ENCODE results near the gene SLC17A4.

DNA sequence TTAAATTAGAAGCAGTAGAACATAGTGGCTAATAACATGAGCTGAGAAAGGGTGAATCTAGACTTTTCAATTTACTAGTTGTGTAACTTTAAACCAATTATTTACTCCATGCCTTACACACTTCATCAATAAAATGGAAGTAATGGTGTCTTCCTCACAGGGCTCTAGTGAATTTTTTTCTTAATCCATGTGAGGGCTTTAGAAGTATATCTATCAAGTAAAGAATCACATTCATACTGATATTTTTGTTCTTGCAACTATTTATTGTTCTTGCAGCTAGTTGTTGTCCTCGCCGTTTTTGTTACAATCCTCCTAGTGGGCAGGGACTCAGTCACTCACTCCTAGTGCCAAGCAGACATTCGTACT is 30.4 kb downstream of the NRSN1 start:
- PRO-cap = no peak
- RAMPAGE, long total RNA = no peak

DNA sequence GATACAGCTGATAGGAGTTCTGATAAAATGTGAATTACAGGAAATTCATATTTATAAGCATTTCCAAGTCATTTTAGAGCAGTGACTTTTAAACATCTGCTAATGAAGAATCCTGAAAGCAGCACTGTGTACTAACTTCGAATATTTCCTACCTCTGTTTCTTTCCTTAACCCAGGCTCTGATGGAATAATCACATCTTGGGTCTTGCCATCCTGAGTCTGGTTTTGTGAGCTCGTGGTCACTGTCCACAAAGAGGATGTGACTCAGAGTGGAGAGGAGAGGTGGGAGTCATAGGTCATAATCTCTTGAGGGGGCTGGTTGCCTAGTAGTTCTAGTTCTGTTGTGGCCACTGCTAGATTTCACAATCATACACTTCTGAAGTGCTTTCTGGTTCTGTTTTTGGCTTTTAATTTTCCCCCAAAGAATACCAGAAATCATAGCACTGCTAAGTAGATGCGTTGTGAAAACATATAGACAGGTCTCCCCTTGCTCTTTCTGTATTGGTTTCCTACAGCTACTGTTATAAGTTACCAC is 102.6 kb downstream of the NRSN1 start:
- PRO-cap = no peak
- RAMPAGE, long total RNA = no peak

- PRO-cap = no peak
- RAMPAGE, long total RNA = no peak
These were observed 2.4 kb upstream of the MRS2 start for GRCh38 chr6:24399938-24401140.

- PRO-cap = no peak
- RAMPAGE, long total RNA = no peak
These were observed 1.2 kb upstream of the MRS2 start for GRCh38 chr6:24401461-24402043.

- PRO-cap = no peak
- RAMPAGE, long total RNA = no peak
These were observed 9.9 kb downstream of the ALDH5A1 start for GRCh38 chr6:24504695-24505050.

DNA sequence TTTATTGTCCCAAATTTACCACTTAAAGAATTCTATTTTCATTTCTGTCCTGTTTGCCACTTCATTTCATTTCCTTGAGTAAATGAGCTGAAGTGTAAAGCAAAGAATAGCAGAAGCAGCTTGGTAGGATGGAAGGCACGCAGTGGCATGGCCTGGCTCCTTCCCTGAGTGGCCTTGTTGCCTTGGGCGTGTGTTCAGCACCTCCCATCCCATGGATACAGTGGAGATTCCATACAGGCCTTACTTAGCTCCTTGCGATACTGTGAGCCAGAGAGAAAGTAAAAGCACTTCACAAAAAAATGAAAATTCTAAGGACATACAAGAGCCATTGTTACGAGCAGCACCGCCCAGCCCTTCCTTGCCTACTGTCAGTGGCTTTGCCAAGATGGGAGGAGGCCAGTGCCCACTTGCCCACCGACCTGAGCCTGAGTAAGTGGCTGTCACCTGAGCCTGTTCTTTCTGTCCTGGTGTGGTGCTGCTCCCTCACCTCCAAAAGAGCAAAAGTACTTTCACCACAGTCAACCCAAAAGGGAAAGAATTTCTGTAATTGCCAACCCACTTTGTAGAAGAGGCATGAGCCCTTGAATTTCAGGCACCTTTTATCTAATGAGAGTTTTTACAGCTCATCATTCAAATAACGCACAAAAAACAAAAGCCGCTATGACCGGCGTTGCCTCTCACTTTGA is 39.7 kb downstream of the ALDH5A1 start:
- PRO-cap = no peak
- RAMPAGE, long total RNA = no peak

- PRO-cap = no peak
- RAMPAGE, long total RNA = no peak
These were observed 437 bp downstream of the C6orf62 start for GRCh38 chr6:24718545-24718888.

GRCh38 chr6:24902988-24903305 is 32.8 kb downstream of the RIPOR2 start:
- PRO-cap = no peak
- RAMPAGE, long total RNA = no peak

- PRO-cap = no peak
- RAMPAGE, long total RNA = no peak
These were observed 24.3 kb downstream of the RIPOR2 start for GRCh38 chr6:24911491-24911784.

DNA sequence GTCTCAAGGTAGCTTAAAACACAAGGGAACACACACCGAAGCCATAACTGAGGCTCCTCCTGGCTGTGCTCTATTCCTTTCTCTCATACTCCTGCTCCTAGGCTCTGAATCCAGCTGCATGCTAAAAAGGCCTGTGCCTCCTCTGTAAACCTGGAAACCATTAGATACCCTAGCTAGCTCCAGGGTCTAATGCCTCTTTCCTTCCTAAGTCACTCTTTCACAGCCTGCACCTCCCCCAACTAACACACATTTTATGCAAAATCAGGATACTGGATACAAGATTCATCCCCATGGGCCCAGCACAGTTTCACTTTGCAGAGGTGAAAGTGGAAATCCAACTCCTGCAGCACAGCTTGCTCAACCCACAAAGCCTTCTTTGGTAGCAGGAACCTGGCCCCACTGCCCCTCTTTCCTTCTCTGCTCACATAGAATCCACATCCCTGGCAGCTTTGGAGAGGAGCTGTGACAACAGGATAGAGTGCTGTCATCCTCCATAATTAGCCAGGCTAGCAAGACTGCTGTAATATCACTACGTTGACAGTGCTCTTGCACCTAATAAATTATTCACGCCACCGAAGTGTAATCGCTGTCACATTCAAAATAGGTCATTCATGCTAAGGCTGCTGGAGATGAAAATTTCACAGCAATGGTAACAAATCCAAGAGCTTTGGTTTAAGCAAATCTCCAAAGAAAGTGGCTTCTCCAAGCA is 16.9 kb downstream of the RIPOR2 start:
- PRO-cap = no peak
- RAMPAGE, long total RNA = no peak

DNA sequence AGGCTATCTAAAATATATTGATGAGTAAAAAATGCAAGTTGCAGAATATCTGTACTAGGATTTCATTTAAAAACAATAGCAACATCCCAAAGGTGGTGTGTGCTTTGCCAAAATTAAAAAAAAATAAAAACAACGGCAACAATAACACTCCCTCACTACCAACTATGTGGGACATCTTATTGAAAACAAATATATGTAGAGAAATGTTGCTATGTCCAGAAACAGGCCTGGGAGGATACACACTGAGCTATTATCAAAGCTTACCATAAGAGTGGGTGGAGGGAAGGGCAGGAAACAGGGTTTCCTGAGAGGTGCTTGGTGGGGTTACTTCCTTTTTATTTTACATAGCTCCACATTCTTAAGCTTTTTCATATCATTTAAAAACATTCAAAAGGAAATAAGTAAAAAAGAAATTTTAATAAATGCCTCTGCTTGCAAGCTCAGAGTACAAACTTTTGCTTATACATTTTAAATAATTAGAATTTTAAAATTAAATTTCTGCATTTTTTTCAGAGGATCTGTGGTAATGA is 150.0 kb upstream of the RIPOR2 start:
- PRO-cap = no peak
- RAMPAGE, long total RNA = no peak

DNA sequence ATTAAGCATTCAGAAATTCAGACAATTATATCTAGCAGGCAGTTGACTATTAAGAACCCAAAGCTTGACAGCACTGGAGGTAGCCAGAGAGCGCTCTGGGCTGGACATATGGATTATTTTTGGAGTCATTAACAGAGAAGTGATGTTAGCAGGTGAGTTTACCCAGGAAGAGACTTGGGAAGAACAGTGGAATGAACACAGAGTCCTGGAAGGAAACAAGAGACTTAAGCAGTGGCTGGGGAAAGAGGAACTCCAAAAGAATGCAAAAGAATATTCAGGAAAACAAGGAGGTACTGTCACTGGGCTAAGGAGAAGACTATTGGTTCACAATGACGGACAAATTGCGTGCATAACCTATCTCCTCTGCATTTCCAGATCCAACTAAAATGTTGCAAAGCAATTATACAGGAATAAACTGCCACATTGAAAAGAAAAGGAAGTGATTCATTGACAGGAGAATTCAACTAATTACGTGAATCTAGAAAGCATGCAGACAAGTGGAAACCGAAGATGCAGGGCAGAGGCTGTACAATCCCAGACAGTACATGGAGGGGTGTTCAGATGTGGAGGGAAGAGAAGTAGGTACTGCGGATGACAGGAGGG is 152.6 kb upstream of the RIPOR2 start:
- PRO-cap = no peak
- RAMPAGE, long total RNA = no peak

DNA sequence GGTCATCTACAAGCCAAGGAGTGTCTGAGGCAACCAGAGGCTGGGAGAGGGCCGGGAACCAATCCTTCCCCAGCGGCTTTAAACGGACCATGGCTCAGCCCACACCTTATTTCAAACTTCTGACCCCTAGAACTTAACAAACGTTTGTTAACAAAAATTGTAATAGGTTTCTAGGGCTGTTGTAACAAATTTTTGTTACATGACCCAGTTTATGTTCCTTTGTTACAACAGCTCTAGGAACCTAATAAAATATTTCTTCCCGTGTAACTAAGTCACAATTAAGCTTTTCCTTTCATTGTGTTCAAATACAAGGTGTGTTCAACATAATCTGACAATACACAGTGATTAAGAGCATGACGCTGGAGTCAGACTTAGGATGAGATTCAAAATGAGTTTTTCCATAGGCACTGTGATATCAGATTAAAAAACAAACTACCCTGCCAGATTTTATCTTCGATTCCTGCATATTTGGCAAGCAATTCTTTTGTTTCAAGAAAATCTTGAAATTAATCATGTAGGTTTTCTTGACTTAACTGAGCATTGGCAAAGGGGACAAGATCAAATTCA is 169.5 kb upstream of the RIPOR2 start:
- PRO-cap = no peak
- RAMPAGE, long total RNA = no peak

- PRO-cap = no peak
- RAMPAGE, long total RNA = no peak
These were observed 17.6 kb downstream of the CARMIL1 start for GRCh38 chr6:25296777-25297169.

GRCh38 chr6:25326417-25326741 is 47.2 kb downstream of the CARMIL1 start:
- PRO-cap = no peak
- RAMPAGE, long total RNA = no peak

DNA sequence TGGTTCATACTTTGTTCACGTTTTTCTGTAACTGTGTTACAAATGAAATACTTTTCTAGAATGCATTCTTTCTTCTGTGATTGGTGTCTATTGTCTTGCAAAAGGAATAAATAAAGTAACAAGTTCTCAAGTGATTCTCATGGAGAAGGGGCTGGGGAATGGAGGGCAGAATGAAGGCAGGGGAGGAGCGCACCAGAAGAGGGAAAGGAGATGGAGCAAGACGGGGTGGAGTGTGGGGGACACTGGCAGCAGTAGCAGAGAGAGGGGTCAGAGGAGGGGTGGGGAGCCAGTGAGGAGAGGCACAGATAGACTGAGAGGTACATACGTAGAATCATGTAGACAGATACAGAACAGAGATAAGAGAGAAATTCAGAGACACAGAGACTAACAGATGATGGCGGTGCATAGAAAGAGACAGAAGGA is 136.5 kb downstream of the CARMIL1 start:
- PRO-cap = no peak
- RAMPAGE, long total RNA = no peak

- PRO-cap = no peak
- RAMPAGE, long total RNA = no peak
These were observed 172.9 kb downstream of the CARMIL1 start for GRCh38 chr6:25451904-25452656.

- PRO-cap = no peak
- RAMPAGE, long total RNA = no peak
These were observed 9.2 kb downstream of the SCGN start for GRCh38 chr6:25661117-25661627.

GRCh38 chr6:25754381-25755069 is at the start of gene SLC17A4:
SLC17A4 (plus strand) TSS chr6:25754742.
- PRO-cap = no peak
- RAMPAGE, long total RNA = no peak

DNA sequence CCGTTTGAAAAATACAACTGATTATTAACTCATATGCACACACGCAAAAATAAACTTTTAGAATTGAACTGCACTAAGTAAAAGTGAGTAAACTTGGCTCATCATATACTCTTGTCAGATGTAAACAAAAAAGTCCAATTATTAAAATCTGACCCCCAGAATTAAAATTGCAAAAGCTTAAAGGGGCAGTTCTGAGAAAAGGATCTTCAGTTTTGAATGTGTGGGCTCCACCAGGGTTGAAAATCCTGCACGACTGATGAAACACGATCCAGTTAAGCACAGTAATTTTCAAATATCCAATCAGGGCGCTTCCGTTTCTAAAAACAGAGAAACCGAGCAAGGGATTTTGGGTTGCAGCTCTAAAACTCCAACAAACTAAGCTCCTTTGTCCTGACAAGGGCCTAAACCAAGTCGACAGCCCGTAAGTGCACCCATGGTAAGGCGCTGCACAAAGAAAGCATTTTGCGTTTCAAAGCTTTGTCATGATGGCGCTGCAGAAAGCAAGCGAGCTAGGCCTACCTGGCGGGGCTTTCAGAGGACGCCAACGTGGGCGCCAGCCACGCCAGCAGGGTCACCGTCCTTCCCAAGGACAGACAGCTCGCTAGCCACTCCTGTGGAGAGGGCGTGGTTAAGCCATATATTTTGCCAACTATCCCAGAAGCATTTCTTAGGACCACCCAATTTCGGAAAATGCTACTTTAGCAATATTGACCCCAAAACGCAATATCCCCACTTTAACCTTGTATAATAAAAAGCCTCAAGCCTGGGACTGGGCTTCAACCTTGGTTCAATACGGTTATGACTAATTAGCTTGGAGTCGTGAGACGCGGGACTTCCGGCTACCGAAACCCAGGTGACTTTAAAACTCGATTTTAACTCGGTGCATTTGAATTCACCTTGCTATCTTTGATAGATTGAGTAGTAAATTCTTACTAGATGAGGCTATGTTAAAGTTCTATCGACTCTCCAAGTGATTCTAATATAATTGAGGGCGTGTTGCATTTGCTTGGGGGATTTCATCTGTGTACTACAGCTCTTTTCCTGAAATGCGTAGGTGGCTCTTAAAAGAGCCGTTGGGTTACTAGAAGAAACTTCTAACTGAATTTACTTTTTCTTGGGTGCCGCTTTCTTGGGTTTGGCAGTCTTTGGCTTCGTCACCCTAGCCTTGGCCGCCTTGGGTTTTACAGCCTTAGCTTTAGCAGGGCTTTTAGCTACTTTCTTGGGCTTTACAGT is 1.2 kb downstream of the H1-1 start:
- PRO-cap = no peak
- RAMPAGE, long total RNA = no peak